Vein endothelial cell (primary cell): ENCODE data around the genes CHD6 and MYBL2.

DNA sequence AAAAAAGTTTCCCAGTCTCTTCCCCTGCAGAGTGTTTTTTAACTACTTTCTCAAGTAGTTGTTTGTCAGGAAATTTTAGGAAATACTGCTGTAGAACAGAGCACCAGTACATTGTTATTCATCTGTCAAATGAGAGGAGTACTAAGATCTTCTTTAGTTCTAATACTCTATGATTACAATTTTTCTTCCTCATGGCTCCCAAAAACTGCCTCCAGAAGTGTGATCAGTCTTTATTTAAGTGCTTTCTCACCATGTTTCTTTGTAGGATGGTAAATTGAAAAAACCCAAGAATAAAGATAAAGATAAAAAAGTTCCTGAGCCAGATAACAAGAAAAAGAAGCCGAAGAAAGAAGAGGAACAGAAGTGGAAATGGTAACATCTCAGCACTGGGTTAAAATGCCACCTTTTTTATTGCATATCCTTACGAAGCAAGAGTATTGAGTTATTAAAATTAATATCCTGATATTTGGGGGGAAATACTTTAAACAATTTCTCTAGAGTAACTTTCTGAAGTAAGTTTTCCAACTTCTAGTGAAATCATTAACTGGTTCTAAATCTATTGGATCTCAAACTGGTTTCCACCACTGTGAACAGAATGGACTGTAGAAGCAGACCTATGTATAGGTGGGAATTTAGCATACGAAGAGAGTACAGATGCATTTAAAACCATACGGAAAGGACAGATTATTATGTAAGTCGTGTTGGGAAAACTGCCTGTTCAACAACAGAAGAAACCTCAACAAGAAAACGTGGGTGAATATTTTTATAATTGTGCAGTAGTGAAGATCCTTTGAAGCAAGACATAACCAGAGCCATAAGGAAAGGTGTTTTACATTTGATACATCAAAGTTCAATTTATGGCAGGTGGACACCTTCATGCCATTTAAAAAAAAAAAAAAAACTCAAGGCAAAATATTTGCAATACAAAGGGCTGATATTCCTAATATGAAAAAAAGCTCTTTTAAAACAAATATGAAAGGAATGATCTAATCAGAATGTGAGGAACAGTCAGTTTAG is 52.8 kb upstream of the PLCG1 start:
- CAGE, long polyA plus RNA, result no peak

DNA sequence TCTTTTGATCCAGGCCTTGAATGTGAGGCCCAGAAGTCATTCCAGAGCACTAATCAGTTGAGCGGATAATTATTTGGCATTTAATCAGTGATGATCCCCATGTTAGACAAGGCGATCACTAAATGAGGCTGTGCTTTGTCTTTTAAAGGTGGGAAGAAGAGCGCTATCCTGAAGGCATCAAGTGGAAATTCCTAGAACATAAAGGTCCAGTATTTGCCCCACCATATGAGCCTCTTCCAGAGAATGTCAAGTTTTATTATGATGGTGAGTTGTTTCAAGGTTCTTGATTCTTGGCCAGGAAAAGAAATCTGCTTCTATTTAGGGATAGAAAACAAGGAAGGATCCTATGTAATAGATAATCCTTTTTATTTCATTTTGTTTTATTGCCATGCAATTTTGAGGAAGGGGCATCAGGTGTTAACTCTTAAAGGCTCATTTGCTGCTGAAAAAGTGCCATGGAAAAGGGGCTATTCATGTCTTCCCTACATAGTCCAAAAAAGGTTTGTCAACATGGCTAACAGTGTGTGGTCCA is 45.0 kb upstream of the PLCG1 start:
- CAGE, long polyA plus RNA, result no peak

GRCh38 chr20:41092856-41093539 is 44.3 kb upstream of the PLCG1 start:
- CAGE, long polyA plus RNA, result no peak

DNA sequence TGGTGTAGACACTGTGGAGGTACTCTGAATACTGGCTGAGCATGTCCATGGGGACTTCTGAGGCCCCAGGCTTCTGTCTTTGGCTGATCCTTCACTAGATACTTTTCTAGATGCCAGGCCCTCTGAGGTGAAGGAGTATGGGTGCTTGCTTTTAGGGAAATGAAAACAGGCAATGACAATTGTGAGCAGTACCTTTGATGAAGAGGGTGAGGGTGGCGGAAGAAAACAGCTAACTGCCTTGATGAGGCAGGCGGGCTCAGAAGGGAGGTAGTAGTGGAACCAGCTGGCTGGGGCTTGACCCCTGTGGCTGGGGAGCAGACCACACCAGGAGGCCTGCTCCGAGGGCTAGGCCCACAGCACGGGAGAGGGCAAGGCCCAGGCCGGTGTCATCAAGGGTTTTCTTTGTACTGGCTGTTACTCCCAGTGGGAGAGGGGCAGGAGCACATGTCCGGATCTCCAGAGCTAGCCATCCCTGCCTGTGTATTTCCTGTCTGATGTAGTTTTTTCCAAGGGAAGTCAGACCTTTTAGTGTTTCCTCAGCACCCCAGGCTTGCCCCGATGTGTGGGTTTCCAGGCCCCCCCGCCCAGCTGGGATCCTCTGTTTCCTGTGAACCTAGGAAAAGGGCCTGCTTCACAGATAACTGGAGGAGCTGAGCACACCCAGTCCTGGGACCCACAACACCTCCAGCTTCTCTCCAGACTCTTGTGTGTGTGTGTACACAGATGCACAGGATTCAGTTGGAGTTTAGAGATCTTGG is 4.0 kb downstream of the PLCG1 start:
- CAGE, long polyA plus RNA, result no peak

DNA sequence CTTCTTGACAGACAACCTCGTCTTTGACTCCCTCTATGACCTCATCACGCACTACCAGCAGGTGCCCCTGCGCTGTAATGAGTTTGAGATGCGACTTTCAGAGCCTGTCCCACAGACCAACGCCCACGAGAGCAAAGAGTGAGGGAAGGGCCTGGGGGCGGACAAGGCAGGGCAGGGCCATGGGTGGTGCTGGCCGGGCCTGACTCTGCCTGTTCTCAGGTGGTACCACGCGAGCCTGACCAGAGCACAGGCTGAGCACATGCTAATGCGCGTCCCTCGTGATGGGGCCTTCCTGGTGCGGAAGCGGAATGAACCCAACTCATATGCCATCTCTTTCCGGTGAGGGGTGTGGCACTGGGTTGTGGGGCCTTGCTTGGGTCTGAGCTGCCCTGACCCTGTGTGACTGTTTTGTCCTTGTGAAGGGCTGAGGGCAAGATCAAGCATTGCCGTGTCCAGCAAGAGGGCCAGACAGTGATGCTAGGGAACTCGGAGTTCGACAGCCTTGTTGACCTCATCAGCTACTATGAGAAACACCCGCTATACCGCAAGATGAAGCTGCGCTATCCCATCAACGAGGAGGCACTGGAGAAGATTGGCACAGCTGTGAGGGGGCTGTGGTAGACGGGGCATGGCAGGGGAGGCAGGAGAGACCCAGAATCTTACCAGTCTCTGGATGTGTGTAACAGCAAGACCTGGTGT is 29.1 kb downstream of the PLCG1 start:
- CAGE, long polyA plus RNA, result no peak

DNA sequence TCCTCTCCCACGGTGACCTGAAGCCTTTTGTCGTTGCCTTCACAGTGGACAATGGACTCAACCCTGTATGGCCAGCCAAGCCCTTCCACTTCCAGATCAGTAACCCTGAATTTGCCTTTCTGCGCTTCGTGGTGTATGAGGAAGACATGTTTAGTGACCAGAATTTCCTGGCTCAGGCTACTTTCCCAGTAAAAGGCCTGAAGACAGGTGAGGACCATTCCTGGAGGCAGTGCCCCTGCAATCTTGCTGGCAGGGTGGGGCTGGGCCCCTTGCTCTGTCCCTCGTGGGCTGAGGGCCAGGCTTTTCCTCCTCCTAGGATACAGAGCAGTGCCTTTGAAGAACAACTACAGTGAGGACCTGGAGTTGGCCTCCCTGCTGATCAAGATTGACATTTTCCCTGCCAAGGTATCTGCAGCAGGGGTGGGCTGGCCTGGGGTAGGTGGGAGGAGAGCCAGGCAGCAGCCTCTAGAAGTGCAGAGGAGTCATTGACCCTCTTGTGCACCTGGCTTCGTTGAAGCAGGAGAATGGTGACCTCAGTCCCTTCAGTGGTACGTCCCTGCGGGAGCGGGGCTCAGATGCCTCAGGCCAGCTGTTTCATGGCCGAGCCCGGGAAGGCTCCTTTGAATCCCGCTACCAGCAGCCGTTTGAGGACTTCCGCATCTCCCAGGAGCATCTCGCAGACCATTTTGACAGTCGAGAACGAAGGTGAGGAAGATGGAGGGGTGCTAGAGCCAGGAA is 36.4 kb downstream of the PLCG1 start:
- CAGE, long polyA plus RNA, result no peak

DNA sequence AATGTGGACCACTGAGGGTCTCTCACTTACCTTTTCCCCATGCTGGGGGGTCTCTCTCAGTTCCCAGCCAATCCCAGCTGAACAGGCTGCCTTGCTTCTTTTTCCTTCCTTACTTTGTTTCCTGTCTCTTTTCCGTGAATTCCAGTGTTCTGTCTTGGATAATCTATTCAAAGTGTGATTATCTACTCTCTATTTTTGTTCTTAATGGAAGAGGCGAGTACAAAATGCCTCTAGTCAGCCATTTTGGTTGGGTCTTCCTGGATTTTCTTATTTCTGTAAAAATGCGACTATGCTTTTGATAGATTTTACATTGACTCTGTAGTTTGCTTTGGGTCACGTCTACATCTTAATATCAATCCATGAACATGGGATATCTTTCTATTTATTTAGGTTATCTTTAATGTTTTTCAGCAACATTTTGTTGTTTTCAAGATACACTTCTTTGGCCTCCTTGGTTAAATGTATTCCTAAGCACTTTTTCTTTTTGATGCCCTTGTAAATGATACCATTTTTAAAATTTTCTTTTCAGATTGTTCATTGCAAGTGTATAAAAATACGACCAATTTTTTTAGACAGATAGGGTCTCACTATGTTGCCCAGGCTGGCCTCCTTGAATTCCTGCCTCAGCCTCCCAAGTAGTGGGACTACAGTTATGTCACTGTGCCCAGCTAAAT is 55.7 kb downstream of the PLCG1 start:
- CAGE, long polyA plus RNA, result no peak

DNA sequence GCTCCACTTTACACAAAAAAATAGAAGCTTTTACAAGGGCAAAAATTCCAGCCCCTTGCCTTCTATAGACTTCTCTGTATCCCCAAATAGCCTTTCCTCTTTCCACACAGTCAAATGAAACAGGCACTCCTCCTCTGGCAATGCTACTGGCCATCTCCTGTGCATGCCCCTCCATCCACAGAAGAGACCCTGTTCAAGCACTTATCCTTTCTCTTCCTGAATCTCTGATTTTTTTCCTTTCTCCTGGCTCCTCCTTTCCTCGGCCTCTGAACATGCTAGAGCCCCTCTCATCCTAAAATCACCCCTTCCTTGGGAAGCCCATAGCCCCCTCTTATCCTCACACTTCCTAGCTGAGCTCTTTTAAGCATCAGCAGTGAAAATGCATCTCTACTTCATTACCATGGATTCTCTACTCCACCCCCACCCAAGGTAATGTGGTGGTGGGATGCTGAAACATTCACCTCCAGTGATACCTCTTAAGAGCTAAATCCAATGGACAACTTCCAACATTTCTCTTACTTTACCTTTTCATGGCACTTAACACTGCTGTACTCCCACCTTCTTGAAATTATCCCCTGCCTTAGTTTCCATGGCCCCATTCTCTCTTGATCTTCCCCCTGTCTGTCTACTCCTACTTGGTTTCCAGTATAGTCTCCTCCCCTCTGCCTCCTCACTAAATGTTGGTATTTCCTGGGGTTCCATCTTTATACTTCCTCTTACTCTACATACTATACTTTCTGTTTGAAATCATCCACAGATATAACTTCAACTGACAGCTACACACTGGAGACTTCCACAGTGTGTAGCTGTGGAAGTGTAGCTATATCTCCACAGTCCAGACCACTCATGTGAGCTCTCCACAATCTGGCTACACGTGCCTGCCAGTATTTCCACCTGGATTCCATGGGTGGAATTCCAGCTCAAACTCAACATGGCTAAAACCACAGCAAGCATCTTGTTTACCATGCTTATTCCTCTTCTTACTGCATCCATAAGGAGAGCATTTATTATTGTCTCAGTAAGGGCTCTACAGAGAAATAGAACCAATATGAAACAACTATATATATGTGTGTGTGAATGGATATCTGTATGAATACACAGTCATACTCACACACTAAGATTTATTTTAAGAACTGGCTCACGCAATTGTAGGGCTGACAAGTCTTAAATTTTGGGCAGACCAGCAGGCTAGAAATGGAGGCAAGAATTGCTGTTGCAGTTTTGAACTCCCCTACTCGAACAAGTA is 13.6 kb downstream of the ZHX3 start:
- CAGE, long polyA plus RNA, result no peak

GRCh38 chr20:41334754-41335353 is 5.8 kb upstream of the LPIN3 start:
- CAGE, long polyA plus RNA, result no peak

GRCh38 chr20:41349904-41350616 is 9.4 kb downstream of the LPIN3 start:
- CAGE, long polyA plus RNA, result no peak

GRCh38 chr20:41618216-41619377 is at the start of gene CHD6:
TSS of gene CHD6 (minus strand) at chr20:41618377.
- CAGE, long polyA plus RNA, result no peak

DNA sequence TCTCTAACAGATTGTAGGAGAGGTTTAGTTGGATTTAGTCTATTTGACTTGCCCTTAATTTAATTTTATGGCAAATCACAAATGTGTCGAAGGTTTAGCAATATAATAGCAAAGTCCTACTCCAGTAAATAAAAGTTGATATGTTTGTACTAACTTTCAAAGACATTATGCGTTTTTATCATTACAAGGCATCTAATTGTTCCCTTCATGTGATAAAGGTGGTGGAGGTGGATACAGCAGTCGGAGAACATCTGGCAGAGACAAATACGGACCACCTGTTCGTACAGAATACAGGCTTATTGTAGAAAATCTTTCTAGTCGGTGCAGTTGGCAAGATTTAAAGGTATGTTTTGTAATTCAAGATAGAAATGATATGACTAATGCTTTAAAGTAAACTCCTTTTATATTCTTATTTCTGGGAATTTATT is 1.9 kb downstream of the SRSF6 start:
- CAGE, long polyA plus RNA, result no peak

GRCh38 chr20:43663102-43663623 is 3.8 kb upstream of the MYBL2 start:
- CAGE, long polyA plus RNA, result no peak

DNA sequence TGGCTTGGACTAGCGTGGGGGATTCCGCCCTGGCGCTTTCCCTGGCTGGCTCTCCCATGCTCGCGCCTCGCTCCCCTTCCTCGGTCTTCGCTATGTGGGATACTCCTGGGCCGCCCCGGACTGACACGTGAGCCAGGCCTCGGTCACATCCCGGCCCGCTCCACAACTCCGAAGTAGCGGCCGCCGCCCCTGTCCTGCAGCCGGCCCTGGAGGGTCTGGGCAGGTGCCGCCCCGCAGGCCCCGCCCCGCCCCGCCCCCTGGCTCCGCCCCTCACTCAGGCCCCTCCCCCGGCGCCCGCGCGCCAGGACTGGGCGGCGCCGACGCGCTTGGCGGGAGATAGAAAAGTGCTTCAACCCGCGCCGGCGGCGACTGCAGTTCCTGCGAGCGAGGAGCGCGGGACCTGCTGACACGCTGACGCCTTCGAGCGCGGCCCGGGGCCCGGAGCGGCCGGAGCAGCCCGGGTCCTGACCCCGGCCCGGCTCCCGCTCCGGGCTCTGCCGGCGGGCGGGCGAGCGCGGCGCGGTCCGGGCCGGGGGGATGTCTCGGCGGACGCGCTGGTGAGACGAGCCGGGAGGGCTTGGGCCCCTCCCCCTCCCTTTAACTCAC is at the start of gene MYBL2:
TSS of gene MYBL2 (plus strand) at position 368 of the 606 bp plus-strand sequence.
- CAGE, long polyA plus RNA, result no peak

GRCh38 chr20:43680804-43681976 is 14.3 kb downstream of the MYBL2 start:
- CAGE, long polyA plus RNA, result no peak

- CAGE, long polyA plus RNA, result no peak
Measured at GRCh38 chr20:44209701-44210109, 866 bp downstream of the OSER1 start.

DNA sequence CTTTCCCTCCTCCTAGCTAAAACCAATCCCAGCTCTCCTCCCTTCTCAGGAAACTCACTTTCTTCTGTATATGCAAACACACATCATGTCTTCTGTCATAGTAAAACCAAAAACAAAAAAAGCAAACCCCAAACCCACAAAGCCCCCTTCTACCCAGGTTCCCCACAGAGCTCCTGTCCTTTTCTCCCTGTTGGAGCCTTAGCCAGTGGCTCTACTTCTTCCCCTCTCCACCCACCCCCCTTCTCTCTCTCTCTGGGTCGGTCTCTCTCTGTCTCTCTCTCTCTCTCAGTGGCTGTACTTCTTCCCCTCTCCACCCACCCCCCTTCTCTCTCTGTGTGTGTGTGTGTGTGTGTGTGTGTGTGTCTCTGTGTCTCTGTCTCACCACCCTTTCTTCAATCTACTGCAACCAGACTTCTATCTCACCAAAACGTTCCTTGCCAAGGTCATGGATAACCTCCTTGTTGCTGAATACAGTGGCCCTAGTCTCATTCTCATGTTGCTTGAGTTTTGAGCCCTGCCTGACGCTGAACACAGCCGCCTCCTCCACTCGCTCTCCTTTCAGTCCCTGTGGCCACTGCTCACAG is 8.7 kb upstream of the OSER1 start:
- CAGE, long polyA plus RNA, result no peak

GRCh38 chr20:44434613-44434789 is 41.2 kb upstream of the TTPAL start:
- CAGE, long polyA plus RNA, result no peak

DNA sequence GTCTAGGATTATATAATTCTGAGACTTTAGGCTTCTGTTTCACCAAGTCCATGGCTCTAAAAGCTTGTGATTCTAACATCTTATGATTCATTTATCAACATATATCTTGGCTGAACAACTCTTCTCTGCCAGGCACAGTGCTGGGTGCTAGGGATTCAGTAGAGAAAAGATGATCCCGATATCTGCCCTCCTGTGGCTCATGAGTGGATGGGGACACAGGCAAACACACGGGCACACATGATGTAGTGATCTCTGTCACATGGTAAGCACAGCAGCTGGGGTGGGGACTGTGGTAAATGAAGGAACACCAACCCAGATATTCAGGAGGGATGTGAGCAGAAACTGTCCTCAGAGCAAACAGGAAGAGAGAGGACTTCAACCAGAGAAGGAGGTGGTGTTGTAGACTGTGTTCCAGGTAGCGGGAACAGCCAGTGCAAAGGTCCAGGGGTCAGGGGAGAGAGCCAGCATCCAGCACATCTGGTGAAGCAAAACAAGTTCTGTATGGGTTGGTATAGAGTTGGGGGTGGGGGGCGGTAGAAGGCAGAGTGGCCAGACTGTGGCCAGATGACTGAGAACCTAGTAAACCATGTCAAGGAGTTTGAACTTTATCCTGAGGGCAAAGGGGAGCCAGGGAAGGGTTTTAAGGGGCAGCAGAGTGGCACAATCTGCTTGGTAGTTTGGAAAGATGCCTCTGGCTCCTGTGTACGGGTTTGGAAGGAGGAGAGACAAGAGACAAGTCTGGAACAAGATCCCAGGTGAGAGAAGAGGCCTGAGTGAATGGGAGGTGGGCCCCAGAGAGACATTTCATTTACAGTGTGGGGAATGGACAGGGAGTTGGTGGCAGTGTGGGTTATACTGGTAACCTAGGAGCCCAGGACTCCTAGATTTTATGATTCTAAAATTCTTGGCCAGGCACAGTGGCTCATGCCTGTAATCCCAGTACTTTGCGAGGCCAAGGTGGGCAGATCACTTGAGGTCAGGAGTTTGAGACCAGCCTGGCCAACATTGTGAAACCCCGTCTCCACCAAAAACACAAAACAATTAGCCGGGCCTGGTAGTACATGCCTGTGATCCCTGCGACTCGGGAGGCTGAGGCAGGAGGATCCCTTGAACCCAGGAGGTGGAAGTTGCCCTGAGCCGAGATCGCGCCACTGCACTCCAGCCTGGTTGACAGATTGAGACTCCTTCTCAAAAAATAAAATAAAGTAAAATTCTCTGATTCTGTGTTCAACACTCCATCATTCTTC is 27.7 kb upstream of the TTPAL start:
- CAGE, long polyA plus RNA, result no peak

GRCh38 chr20:44620344-44621062 is 31.0 kb downstream of the ADA start:
- CAGE, long polyA plus RNA, result no peak